Ileum (tissue), 1 donor: ENCODE measurements around the genes AGRP and RIPOR1.

DNA sequence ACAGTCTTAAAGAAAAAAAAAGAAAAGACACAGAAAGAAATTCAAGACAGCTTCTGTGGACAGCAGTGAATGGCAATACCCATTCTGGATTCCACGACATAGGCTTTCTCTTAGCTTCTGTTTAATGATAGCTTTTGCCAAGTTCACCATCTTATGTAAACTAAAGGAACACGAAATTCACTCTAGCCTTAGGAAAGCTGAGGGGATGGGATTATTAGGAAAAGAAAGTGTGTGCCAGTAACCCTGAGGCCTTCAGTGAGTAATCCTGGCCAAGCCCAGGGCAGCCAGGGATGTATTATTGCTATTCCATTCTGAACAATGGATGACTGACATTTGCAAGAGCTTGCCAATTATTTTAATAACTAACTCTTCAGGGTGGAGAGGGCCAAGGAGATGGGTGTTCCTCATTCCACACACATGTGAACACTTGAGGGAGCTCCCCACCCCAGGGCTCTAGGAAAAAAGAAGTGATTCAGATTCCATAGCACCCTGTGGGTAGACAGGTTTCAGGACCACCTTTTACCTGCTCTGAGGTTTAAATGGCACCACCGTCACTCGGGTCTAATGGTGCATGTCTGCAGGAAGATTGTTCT, 41.7 kb downstream of the TK2 start:
- PRO-cap, result no peak

GRCh38 chr16:66615321-66615873, 10.9 kb downstream of the CMTM3 start:
- PRO-cap, result no peak

- PRO-cap, result no peak
These were observed 14.1 kb downstream of the CMTM3 start for GRCh38 chr16:66618484-66619102.

DNA sequence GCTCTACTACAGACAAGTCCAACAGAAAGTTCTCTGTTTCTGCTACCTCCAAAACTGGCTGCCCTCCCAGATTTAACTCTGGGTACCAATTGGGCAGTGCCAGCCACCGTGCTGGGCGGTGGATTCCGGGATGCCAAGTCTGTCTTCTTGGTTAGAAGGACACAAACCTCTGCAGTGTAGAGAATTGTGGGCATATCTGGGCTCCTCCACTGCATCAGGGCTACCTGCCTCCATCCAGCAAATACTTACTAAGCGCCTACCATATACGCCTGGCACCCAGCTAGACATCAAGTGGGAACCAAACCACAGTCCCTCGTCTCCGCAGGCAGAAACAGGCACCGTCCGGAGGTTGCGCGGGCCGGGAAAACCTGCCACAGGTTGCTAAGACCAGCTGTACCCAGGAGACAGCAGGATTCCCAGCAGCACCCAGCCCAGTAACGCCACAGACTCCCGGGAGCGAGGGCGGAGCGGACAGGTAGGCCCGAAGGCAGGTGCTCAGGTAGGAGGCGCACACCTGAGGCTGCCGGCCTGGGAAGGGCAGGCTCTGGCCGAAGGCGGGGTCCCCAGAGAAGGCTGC, 846 bp downstream of the CMTM4 start:
- PRO-cap, result bidirectional peak, plus-strand start outside the sequence, minus-strand start at position 450 of the sequence

- PRO-cap, result no peak
These were observed 17.8 kb downstream of the CDH16 start for GRCh38 chr16:66900472-66901643.

DNA sequence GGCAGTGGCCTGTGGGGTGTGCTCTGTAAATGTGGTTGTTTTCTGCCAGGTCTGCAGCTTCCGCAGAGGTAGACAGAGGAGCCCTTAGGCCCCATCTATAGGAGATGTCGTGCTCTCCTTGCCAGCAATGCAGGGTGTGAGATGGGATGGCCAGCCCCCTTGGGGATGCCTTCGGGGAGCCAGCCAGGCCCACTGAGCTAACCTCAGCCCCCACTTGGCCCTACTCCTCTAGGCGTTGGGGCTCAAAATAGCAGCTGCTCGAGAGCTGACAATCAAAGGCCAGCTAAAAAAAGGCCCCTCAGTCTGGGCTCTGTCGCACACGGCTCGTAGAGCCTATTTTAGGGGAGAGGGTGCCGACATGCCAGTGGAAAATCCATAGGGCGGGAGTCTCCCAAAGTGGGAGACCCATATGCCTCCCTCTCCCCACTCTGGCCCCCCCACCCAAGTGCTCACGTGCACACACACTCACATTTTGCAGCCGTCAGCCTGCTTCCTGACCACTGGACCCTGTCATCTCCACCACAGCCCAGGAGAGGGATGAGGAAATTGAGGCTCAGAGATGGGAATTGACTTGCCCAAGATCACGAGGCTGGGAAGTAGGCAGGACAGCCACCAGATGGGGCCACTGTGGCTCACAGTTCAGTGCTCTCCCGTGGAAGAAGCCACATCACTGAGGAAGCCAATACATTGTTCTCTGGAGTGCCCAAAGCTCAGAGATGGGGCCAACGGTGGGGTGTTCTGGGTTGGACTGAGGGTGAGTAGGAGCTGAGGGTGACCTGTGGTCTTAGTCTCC, 15.7 kb downstream of the CDH16 start:
- PRO-cap, result no peak

DNA sequence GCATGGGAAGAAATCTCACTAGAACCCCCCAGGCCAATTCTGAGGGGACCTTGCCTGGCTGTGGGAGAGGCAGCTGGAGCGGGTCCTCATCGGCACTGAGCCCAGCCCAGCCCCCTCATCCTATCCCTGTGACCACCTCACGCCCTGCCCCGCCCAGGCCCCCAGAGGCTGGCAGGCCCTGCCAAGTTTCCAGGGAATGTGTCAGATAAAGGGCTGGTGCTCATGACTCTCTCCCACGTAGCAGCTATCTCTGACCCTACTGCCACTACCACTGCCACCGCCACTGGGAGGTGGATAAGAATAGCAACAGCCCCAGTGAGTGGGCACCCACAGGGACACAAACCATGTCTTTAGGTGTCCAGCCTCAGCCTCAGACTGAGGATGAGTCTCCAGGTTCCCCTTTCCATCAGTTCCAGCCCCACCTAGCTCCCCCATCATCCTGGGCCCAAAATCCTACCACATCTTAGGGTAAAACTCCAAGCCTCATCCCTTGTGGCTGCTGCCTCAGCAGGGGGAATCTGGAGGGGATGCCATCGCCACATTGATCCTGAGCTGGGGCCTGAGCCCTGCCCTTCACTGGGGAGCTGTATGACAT, 15.0 kb downstream of the CDH16 start:
- PRO-cap, result no peak

DNA sequence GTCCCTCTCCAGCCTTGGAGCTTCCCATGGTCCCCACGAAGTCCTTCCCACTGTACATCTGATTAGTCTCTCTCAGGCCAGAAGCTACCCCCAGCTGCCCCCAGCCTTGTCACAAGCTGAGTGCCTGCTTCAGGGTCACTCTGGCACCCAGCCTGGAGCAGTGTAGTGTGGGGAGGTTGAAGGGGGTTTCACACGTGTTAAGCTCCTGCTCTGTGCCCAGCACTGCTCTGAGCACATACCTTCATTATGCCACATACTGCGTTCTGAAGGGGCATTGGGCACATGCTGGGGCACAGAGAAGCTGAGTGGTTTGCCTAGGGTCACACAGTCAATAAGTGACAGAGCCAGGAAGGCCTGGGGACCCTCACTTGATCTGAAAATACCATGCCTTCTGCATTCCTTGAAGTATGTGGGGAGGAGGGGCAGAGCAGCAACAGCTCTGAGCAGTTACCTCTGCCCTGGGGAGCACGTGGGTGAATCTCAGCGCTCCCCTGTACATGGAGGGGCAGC, 1.3 kb upstream of the CDH16 start:
- PRO-cap, result no peak

DNA sequence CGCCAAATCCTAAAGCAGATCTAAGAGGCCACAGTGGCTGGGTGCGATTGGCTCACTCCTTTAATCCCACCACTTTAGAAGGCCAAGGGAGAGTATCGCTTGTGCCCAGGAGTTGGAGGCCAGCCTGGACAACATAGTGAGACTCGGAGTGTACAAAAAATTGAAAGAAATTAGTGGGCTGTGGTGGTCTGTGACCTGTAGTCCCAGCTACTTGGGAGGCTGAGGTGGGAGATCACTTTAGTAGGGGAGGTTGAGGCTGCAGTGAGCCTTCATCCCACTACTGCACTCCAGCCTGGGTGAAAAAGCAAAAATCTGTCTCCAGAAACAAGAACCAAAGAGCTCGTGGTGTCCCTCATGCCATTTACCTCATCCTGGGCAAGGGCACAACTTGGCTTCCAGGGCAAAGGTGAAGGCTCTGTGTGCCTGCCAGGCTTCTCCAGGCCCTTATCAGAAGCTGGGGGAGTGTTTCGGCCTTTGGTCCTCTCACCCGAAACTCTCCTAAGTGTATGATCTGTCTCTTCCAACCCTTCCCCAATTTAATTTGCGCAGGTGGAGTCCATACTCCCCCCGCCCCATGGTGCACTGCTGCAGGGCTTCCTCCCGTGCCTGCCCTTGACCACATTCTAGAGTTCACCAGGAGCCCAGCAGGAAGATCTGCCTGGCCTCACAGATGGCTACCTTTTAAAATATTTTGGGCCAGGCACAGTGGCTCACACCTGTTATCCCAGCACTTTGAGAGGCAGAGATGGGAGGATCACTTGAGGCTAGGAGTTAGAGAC, 1.1 kb downstream of the CES2 start:
- PRO-cap, result bidirectional peak, plus-strand start at position 626 of the sequence, minus-strand start at position 373 of the sequence

GRCh38 chr16:66947240-66947727, 12.0 kb downstream of the CES2 start:
- PRO-cap, result no peak

DNA sequence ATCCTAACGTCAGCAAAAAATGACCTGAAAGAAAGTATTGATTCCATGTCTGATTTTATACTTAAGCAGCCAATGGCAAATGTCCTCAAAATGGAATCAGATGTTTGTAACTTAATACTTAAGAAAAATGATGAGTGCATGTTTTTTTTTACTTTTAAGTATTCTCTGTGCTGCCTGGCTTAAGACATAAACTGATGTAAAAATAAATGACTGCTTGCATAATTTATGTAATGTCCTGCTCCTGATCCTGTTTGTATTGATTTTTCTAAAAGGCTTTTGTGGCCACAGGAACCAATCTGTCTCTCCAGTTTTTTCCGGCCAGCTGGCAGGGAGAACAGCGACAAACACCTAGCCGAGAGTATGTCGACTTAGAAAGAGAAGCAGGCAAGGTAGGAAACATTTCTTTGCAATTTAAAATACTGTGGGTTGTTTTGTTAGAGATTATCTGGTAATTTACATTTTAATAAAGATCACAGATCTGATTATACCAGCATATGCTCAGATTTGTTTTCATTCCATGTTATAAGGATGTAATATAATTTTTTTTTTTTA, 7.5 kb downstream of the CBFB start:
- PRO-cap, result no peak

GRCh38 chr16:67173201-67174067, 8.9 kb downstream of the HSF4 start:
- PRO-cap, result unidirectional peak, plus-strand start at chr16:67173883; unidirectional peak, plus-strand start at chr16:67173963

DNA sequence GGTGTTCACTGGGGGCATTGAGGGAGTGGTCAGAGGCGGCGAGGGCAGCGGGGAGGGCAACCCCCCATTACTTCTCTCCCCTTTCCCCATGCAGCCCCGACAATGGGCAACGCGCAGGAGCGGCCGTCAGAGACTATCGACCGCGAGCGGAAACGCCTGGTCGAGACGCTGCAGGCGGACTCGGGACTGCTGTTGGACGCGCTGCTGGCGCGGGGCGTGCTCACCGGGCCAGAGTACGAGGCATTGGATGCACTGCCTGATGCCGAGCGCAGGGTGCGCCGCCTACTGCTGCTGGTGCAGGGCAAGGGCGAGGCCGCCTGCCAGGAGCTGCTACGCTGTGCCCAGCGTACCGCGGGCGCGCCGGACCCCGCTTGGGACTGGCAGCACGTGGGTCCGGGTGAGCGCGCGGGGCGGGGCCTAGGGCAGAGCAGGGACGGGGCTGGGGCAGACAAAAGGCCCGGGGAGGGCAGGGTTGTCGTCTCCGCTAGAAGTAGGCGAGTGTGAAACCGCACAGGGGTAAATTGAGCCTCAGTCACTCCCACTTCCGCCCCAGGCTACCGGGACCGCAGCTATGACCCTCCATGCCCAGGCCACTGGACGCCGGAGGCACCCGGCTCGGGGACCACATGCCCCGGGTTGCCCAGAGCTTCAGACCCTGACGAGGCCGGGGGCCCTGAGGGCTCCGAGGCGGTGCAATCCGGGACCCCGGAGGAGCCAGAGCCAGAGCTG, 9.5 kb downstream of the MATCAP1 start:
- PRO-cap, result bidirectional peak, plus-strand start at position 310 of the sequence, minus-strand start at position 135 of the sequence

GRCh38 chr16:67227973-67229100, 1.4 kb downstream of the TMEM208 start:
- PRO-cap, result no peak

DNA sequence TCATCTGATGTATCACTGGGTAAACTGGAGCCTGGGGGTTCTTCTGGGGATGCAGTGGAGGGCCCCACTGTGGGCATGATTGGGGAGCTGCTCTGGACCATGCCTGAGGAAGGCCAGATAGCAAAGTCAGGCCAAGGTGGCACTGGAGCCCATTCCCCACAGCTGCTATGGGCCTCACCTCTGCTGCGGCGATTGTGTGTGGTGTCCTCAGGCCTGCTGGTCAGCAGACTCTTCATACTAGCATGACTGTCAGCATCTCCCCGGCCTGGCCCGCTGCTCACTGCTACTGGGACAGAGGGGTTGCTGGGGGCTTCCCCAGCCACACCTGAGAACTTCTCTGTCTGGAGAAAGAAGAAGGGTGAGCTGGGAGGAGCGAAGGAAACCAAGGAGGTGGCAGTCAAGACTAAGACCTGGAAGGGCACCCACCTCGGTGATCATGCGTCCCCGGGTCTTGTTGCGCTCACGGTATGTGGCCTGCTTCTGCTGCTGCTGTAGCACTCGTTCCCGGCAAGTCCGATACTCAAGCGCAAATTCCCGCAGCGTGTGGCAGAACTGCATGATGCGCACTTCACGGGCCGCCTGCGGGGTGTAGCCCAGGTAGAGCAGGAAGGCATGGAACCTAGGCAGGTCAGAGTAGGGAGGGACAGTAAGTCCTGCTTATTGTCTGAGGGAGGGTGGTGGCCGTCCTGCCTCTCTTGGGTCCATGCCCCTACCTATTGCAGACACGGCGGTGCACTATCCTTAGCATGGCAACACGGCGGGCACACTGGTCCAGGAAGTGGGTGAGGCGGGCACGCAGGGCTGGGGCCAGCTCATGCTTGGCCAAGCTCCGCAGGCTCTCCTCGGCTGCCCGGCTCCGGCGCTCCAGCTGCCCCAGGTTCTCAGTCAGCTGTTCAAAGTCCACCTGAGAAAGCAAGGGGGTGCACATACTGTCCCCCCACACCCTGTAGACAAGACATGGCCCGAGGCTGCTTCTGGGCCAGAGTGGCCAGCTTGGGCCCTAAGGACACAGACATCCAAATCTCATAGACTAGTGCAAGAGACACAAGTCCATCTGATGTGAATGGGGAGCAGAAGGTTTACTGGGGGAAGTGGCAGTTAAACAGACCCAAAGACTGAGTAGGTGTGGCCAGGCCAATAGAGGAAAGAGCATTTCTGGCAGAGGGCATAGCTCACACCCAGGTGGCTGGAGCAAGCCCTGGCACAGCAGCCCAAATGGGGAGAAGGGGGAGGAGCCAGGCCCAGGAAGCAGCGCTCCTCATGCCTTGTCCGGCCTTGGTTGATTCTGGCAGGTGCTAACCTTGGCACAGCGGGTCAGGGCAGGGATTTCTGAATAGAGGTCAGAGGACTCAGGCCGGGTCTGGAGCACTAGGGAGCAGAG, 3.4 kb downstream of the TMEM208 start:
- PRO-cap, result no peak

DNA sequence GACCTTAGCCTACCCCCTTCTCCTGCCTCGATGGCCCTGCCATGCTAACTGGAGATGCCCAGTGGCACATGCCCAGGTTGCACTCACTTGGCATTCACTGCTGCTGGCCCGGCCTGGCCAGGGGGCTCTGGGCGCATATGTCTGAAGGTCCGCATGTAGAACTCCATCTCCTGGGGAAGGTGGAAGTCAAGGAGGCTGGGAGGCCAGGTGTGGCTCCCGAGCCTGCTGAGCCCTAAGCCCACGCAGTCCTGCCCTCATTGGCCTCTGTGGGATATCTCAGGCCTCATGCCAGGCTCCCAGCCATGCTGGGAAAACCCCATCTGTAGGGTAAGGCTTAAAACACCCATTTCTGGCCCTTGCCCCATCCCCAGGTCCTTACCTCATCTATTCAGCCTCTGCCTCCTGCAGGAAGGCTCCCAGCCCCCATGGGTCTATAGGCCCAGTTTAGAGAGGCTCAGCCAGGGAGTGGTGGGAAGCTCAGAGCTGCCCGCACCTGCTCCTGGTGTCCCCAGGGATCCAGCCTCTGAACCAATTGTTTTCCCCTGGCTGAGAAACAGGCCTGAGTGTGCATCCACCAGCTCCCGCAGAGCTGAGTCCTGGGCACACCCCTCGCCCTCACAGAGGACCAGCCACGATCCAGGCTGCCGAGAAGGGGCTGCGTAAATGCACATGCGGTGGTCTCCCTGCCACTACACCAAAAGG, 2.2 kb upstream of the TPPP3 start:
- PRO-cap, result no peak

- PRO-cap, result bidirectional peak, plus-strand start at chr16:67432168, minus-strand start at chr16:67432078; bidirectional peak, plus-strand start at chr16:67432326, minus-strand start at chr16:67432213
These were observed 1.3 kb downstream of the HSD11B2 start for GRCh38 chr16:67431878-67432912.

DNA sequence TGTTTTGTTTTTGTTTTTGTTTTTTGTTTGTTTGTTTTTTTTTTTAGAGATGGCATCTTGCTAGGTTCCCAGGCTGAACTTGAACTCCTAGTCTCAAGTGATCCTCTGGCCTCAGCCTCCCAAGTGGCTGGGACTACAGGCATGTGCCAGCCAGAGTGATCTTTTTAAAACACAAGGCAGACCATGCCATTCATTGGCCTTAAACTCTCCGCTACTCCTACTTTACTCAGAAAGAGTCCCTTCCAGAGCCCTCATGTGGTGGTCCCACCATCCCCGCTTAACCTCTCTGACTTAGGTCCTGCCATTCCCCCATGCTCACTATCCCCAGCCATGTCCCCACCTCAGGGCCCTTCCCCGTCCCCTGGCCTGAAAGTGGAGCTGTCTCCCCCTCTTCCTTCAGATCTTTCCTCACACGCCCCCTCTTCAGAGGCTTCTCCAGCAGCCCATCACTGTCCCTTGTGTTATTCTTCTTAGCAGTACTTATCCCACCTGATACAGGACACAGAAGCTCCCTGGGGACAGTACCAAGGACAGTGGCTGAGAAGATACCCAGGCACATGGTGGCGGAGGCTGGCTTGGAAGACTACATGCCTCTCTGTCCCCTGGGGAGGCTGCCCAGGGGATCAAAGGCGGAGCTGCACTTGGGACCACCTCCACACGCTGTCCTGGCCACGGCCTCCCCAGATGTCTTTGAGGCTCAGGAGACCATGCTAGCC, 23.8 kb downstream of the HSD11B2 start:
- PRO-cap, result no peak

DNA sequence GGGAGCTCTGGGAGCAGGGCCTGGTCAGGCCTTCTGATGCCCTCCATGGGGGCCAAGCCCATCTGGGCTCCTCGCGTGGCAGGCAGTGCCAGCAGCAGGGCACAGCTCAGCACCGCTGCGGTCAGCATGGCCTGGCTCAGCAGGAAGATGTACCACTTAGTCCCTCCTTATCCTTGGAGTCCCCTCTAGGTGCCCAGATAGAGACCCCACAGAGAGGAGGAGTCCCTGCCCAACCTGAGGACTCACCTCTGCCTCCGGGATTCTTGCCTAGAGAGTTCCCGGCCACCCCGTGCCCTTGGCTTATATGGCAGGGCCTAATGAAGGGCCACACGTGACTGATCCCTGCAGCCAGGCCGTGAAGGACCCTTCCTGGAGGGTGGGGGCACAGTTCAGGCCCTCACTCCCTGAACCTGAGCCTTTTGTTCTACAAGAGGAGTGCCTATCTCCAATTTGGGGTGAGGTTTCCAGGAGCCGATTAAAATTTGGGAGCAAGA, at the start of gene AGRP:
AGRP (minus strand) TSS at position 277 of the 494 bp plus-strand sequence.
- PRO-cap, result no peak

- PRO-cap, result unidirectional peak, plus-strand start at chr16:67528809; unidirectional peak, plus-strand start at chr16:67528867
These were observed at the start of gene RIPOR1 for GRCh38 chr16:67528185-67529334. TSS of gene RIPOR1 (plus strand) at chr16:67528829.